K562 (cell line): ENCODE data around the genes DNM1L, SYT10 and PDZRN4.

DNA sequence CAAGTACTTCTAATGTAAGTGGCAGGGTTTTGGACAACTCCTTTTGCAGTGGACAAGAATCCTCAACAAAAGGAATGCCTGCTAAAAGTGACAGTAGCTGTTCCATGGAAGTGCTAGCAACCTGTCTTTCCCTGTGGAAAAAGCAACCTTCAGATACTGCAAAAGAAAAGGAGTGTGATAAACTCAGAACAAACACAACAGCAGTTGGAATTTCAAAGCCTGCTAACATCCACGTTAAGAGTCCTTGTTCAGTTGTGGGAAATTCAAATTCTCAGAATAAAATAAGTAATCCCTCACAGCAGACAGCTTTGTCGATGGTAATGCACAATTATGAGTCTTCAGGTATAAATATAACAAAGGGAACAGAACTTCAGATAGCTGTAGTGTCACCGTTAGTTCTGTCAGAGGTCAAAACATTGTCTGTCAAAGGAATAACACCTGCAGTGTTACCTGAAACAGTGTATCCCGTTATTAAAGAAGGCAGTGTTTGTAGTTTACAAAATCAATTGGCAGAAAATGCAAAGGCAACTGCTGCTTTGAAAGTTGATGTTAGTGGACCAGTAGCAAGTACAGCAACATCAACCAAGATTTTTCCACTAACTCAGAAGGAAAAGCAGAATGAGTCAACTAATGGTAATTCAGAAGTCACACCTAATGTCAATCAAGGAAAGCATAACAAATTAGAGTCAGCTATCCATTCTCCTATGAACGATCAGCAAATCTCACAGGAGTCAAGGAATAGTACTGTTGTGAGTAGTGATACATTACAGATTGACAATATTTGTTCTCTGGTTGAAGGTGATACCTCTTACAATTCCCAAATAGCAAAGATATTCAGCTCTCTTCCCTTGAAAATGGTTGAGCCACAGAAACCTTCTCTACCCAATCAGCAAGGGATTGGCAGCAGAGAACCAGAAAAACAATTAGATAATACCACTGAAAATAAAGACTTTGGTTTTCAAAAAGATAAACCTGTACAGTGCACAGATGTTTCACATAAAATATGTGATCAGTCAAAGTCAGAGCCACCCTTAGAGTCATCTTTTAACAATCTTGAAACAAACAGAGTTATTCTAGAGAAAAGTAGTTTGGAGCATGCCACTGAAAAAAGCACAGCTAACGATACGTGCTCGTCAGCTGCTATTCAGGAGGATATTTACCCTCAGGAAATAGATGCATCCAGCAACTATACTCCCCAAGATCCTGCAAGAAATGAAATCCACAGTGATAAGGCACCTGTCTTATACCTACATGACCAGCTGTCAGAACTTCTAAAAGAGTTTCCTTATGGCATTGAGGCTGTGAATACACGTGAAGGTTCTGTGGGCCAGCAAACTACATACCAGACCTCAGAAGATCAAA, 24.1 kb downstream of the RESF1 start:
- RAMPAGE, long total RNA = no peak
- RRBS = no CpG with 5 or more reads among the region's 9 CpGs
PRO-cap:
- standard = no peak
- CoPRO, capped RNA only, 2 experiments = no peak in any of the 2 experiments
- CoPRO, capped and uncapped RNA, 2 experiments = peak in 2 of 2 experiments; most common plus-strand start position 327 of the sequence (in 1)
- CoPRO, uncapped RNA only, 2 experiments = peak in 2 of 2 experiments; most common plus-strand start position 1,071 of the sequence (in 2)
CAGE:
- cytosol, long polyA plus RNA = no peak
- long polyA plus RNA = no peak
- nucleolus, long total RNA = no peak
- nucleus, long polyA plus RNA = no peak

- RAMPAGE, long total RNA = no peak
- RRBS = no CpG with 5 or more reads among the region's 8 CpGs
PRO-cap:
- standard = unidirectional peak, minus-strand start at chr12:32379823
- CoPRO, capped RNA only, 2 experiments = peak in 2 of 2 experiments; most common plus-strand start chr12:32379864 (in 1); most common minus-strand start chr12:32379823 (in 2)
- CoPRO, capped and uncapped RNA, 2 experiments = peak in 1 of 2 experiments; most common minus-strand start chr12:32379823 (in 1)
- CoPRO, uncapped RNA only, 2 experiments = no peak in any of the 2 experiments
CAGE:
- cytosol, long polyA plus RNA = no peak
- long polyA plus RNA = no peak
- nucleolus, long total RNA = no peak
- nucleus, long polyA plus RNA = no peak
These were observed 19.7 kb upstream of the FGD4 start for GRCh38 chr12:32379637-32380021.

DNA sequence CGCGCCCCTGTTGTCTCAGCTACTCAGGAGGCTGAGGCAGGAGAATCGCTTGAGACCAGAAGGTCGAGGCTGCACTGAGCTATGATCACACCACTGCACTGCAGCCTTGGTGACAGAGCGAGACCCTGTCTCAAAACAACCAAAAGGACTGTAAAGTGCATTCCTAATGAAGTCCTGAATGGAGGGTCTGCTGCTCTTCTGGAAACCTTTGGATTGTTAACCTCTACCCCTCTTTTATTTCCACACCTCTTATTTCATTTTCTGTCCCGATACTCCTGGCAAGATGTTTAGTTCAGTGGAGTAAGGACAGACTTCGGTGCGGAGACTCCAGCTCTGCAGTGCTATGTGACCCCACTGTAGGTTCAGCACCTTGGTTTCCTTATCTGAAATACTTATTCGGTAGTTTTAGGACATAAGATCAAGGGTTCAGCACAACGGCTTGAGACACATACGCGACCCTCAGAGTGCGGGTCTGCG, 663 bp upstream of the FGD4 start:
- RAMPAGE, long total RNA = no peak
- RRBS = no CpG with 5 or more reads among the region's 14 CpGs
PRO-cap:
- standard = no peak
- CoPRO, capped RNA only, 2 experiments = no peak in any of the 2 experiments
- CoPRO, capped and uncapped RNA, 2 experiments = no peak in any of the 2 experiments
- CoPRO, uncapped RNA only, 2 experiments = no peak in any of the 2 experiments
CAGE:
- cytosol, long polyA plus RNA = no peak
- long polyA plus RNA = no peak
- nucleolus, long total RNA = no peak
- nucleus, long polyA plus RNA = no peak

DNA sequence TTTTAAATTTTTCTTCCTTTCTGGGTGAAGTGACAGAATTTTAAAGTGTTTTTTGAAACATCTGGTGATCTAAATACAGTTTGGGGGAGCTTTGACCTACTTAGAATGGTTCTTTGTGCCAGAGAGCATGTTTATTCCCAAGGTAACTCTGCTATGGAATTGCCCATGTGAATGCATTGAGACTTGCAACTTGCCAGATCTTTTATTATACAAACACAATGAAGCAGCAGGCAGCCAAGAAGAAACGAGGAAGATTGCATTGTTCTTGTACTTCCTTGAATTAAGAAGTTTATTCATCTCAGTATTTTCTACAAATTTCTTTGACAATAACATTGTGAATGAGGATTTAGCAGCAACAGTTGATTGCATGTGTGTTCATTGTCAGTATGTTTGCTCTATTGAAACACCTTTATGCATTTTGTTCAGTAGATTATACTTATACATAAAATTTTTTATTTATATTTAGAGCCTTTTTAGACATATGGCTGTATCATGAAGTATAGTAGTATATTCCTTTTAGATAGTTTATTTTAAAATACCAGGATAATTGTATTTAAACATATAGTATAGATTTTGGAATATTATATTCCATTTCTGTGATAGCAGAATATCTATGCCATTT, 55.6 kb downstream of the FGD4 start:
- RAMPAGE, long total RNA = no peak
- RRBS = no CpG with 5 or more reads among the region's 1 CpG
PRO-cap:
- standard = no peak
- CoPRO, capped RNA only, 2 experiments = no peak in any of the 2 experiments
- CoPRO, capped and uncapped RNA, 2 experiments = no peak in any of the 2 experiments
- CoPRO, uncapped RNA only, 2 experiments = no peak in any of the 2 experiments
CAGE:
- cytosol, long polyA plus RNA = no peak
- long polyA plus RNA = no peak
- nucleolus, long total RNA = no peak
- nucleus, long polyA plus RNA = no peak

GRCh38 chr12:32586191-32586782, 92.8 kb upstream of the DNM1L start:
- RAMPAGE, long total RNA = no peak
- RRBS = no CpG with 5 or more reads among the region's 2 CpGs
PRO-cap:
- standard = no peak
- CoPRO, capped RNA only, 2 experiments = no peak in any of the 2 experiments
- CoPRO, capped and uncapped RNA, 2 experiments = no peak in any of the 2 experiments
- CoPRO, uncapped RNA only, 2 experiments = no peak in any of the 2 experiments
CAGE:
- cytosol, long polyA plus RNA = no peak
- long polyA plus RNA = no peak
- nucleolus, long total RNA = no peak
- nucleus, long polyA plus RNA = no peak

DNA sequence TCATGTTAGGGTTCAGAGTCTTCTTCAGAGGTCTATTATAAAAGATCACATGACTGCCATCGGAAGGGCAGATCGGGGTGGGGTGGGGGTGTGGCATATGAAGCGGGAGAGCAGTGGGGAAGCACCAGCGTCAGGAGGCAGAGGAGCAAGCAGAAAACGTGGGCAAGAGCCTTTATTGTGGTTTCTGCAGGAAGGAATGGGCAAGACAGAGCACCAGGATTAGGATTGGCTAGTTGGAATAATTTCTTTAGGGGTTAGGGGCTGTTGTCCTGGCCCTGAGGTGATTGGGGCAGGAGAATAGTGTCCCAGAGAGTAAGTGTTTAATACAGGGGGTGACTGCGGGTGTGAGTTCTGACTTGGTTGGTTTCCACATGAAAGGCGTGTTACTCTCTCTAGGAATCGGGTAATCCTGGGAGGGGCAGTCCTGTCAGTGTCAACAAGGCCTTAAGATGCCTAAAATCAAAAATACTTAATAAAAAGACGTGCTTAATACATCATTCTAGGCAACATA, 63.5 kb upstream of the DNM1L start:
- RAMPAGE, long total RNA = no peak
- RRBS = no CpG with 5 or more reads among the region's 9 CpGs
PRO-cap:
- standard = no peak
- CoPRO, capped RNA only, 2 experiments = no peak in any of the 2 experiments
- CoPRO, capped and uncapped RNA, 2 experiments = no peak in any of the 2 experiments
- CoPRO, uncapped RNA only, 2 experiments = no peak in any of the 2 experiments
CAGE:
- cytosol, long polyA plus RNA = no peak
- long polyA plus RNA = no peak
- nucleolus, long total RNA = no peak
- nucleus, long polyA plus RNA = no peak

DNA sequence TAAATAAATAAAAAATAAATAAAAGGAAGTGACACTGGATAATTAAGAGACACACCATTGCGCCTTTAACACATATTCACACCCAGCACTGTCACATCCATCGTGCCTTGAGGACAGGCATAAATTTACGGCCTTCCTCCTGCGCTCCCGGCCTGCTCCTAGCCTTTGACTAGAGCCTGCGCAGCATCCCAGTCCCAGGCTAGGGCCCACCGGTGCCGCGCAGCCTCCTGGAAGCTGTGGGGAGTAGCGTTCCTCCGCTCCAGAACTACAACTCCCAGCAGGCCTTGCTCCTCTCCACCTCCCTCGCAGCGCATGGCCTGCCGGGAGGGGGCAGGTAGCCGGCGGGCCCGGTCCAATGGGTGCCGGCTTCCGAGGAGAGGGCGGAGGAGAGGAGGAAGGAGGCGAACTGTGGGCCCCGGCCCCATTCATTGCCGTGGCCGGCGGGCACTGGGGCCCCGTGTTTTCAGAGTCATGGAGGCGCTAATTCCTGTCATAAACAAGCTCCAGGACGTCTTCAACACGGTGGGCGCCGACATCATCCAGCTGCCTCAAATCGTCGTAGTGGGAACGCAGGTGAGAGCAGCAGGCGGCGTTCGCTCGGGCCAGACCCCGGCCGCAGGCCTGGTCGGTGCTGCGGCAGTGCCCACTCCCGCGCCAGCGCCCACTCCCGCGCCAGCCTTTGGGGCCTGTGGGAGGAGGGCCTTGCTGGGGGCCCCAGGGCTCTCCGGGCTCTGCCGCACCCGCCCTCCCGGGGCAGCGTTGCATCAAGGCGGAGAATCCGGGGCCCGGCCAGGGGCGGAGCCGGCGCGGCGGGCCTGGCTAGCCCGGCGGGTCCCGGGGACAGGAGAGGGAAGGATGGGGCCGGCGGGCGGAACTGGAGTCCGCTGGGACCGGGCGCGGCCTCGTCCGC, at the start of gene DNM1L:
Gene DNM1L, plus strand, starts transcription at position 409 of the 910 bp plus-strand sequence.
- RAMPAGE, long total RNA = start-site peak on the plus strand centred at position 403 of the sequence, 64 bp wide, 583 and 298 reads in 2 replicates
- RRBS = 6% methylated on average over 6 of the region's 72 CpGs
PRO-cap:
- standard = bidirectional peak, plus-strand start at position 428 of the sequence, minus-strand start at position 160 of the sequence; bidirectional peak, plus-strand start at position 843 of the sequence, minus-strand start at position 690 of the sequence
- CoPRO, capped RNA only, 2 experiments = peak in 2 of 2 experiments; most common plus-strand start position 428 of the sequence (in 2); most common minus-strand start position 160 of the sequence (in 2)
- CoPRO, capped and uncapped RNA, 2 experiments = peak in 2 of 2 experiments; most common plus-strand start position 428 of the sequence (in 2); most common minus-strand start position 152 of the sequence (in 1)
- CoPRO, uncapped RNA only, 2 experiments = peak in 2 of 2 experiments; most common plus-strand start position 441 of the sequence (in 2); most common minus-strand start position 127 of the sequence (in 1)
CAGE:
- cytosol, long polyA plus RNA = start-site peak on the plus strand centred at position 407 of the sequence, 50 bp wide, 997 and 394 reads in 2 replicates
- long polyA plus RNA = start-site peak on the plus strand centred at position 397 of the sequence, 70 bp wide, 497 and 866 reads in 2 replicates
- nucleolus, long total RNA = no peak
- nucleus, long polyA plus RNA = start-site peak on the plus strand centred at position 407 of the sequence, 46 bp wide, 468 and 548 reads in 2 replicates

DNA sequence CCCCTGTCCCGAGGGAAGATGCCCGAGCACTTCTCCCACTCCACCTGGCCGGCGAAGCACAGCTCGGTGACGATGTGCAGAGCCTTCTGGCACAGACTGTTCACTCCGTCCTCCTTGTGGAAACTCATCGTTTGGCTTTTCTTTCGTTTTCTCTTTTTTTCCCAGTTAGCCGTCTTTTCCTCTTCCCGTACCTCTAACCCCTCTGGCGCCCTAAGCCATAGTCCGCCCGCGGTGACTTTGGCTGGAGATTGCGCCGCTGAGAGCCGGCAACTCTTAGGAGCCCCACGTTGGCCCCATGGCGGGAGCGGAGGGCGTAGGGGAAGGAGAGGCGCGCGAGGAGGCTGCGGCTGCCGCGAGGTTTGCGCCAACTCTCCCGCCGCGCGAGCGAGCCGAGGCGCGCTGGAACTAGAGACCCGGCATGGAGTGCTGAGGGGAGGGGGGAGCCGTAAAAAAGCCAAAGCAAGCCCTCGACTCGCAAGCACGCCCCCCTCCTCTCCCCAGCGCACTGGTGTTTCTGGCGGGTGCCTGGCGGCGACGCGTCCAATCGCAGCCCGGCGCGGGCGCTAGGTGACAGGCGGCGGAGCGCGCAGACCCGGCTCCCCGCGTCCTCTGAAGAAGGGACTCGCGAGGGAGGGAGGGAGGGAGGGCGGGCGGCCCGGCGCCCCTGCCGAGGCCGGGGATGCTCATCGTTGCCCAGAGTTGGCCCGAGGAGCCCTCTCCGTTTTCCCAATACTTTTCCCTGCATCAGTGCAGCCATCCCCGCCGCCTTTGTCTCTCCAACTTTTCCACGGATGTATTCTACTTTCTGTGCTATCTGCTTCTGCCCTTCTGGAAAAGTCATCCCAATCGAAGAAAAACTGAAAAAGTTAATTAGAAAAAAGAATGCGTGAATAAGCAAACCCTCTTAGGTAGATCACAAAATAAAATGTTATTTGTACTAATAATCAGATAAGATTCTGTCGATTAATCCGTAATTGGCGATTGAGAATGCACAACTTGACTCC, at the start of gene SYT10:
Gene SYT10, minus strand, starts transcription at position 425 of the 1,004 bp plus-strand sequence.
- RAMPAGE, long total RNA = start-site peak on the minus strand centred at position 405 of the sequence, 190 bp wide, 377 and 151 reads in 2 replicates
- RRBS = 44% methylated on average over 11 of the region's 79 CpGs
PRO-cap:
- standard = bidirectional peak, plus-strand start at position 543 of the sequence, minus-strand start at position 516 of the sequence
- CoPRO, capped RNA only, 2 experiments = peak in 2 of 2 experiments; most common plus-strand start position 566 of the sequence (in 2); most common minus-strand start position 425 of the sequence (in 2)
- CoPRO, capped and uncapped RNA, 2 experiments = peak in 1 of 2 experiments; most common plus-strand start position 385 of the sequence (in 1); most common minus-strand start position 315 of the sequence (in 1)
- CoPRO, uncapped RNA only, 2 experiments = no peak in any of the 2 experiments
CAGE:
- cytosol, long polyA plus RNA = no peak
- long polyA plus RNA = no peak
- nucleolus, long total RNA = no peak
- nucleus, long polyA plus RNA = no peak

- RAMPAGE, long total RNA = no peak
PRO-cap:
- standard = no peak
- CoPRO, capped RNA only, 2 experiments = no peak in any of the 2 experiments
- CoPRO, capped and uncapped RNA, 2 experiments = no peak in any of the 2 experiments
- CoPRO, uncapped RNA only, 2 experiments = no peak in any of the 2 experiments
CAGE:
- cytosol, long polyA plus RNA = no peak
- long polyA plus RNA = no peak
- nucleolus, long total RNA = no peak
- nucleus, long polyA plus RNA = no peak
These were observed 23.7 kb downstream of the CPNE8 start for GRCh38 chr12:38881817-38882052.

- RAMPAGE, long total RNA = no peak
- RRBS = no CpG with 5 or more reads among the region's 4 CpGs
PRO-cap:
- standard = no peak
- CoPRO, capped RNA only, 2 experiments = no peak in any of the 2 experiments
- CoPRO, capped and uncapped RNA, 2 experiments = no peak in any of the 2 experiments
- CoPRO, uncapped RNA only, 2 experiments = no peak in any of the 2 experiments
CAGE:
- cytosol, long polyA plus RNA = no peak
- long polyA plus RNA = no peak
- nucleolus, long total RNA = no peak
- nucleus, long polyA plus RNA = no peak
These were observed 78.0 kb upstream of the CPNE8 start for GRCh38 chr12:38983415-38983725.

DNA sequence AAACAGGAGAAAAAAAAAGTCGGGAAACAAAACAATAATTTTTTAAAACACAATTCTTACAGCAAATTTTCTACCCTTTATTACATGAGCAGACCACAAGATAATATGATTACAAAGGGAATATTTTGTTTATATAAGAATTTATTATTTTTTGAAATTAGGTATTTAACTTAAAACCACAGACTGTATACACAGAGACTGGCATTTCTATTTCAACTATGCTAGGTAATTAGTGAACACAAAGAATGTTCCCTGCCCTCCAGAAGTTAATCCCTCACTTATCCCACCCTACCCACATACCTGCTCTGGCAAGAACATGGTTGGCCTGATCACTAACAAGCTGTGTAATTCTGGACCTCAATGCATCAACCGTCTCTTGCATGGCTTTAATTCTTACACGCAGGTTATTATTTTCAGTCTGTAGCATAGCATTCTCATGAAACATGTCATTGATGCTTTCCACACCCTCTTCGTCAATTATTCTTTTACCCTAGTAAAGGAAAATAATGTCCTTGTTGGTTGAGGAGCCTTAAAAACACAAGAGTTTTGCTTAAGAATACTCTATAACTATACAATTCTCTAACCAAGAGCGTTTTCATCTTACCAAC, 85.9 kb downstream of the KIF21A start:
- RAMPAGE, long total RNA = no peak
- RRBS = no CpG with 5 or more reads among the region's 5 CpGs
PRO-cap:
- standard = no peak
- CoPRO, capped RNA only, 2 experiments = no peak in any of the 2 experiments
- CoPRO, capped and uncapped RNA, 2 experiments = no peak in any of the 2 experiments
- CoPRO, uncapped RNA only, 2 experiments = no peak in any of the 2 experiments
CAGE:
- cytosol, long polyA plus RNA = no peak
- long polyA plus RNA = no peak
- nucleolus, long total RNA = no peak
- nucleus, long polyA plus RNA = no peak

DNA sequence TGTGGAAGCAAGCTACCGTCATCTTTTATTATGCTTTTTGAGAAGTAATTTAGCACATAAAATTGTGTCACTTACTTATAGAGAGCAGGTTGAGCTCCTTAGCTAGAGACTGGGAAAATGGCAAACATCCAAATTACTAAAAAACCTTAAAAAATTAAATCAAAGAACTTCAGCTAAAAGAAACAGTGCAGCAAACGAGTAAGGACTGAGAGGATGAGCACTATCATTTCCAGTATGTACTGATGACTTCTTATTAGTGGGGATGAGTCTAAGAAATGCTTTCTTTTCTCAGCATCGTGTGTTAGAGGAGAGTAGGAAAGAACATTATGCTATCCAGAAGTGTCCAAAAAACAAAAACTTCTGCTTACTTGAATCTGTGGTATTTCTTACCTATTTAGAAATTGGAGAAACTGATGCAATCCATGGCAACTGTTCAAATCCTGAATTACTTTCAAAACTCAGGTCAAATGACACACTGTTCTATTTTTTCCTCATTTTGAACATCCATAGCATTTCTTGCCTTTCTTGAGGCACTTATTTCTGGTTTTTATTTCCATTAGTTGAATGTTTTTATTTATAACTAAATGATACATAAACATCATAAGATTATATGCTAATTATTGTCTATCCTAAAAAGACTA, 23.7 kb downstream of the ABCD2 start:
- RAMPAGE, long total RNA = no peak
- RRBS = no CpG with 5 or more reads among the region's 3 CpGs
PRO-cap:
- standard = no peak
- CoPRO, capped RNA only, 2 experiments = no peak in any of the 2 experiments
- CoPRO, capped and uncapped RNA, 2 experiments = no peak in any of the 2 experiments
- CoPRO, uncapped RNA only, 2 experiments = no peak in any of the 2 experiments
CAGE:
- cytosol, long polyA plus RNA = no peak
- long polyA plus RNA = no peak
- nucleolus, long total RNA = no peak
- nucleus, long polyA plus RNA = no peak

GRCh38 chr12:39628764-39629251, 2.8 kb downstream of the C12orf40 start:
- RAMPAGE, long total RNA = no peak
- RRBS = no CpG with 5 or more reads among the region's 1 CpG
PRO-cap:
- standard = no peak
- CoPRO, capped RNA only, 2 experiments = no peak in any of the 2 experiments
- CoPRO, capped and uncapped RNA, 2 experiments = no peak in any of the 2 experiments
- CoPRO, uncapped RNA only, 2 experiments = no peak in any of the 2 experiments
CAGE:
- cytosol, long polyA plus RNA = no peak
- long polyA plus RNA = no peak
- nucleolus, long total RNA = no peak
- nucleus, long polyA plus RNA = no peak

GRCh38 chr12:39812369-39812782, 186.4 kb downstream of the C12orf40 start:
- RAMPAGE, long total RNA = no peak
- RRBS = no CpG with 5 or more reads among the region's 10 CpGs
PRO-cap:
- standard = no peak
- CoPRO, capped RNA only, 2 experiments = no peak in any of the 2 experiments
- CoPRO, capped and uncapped RNA, 2 experiments = no peak in any of the 2 experiments
- CoPRO, uncapped RNA only, 2 experiments = no peak in any of the 2 experiments
CAGE:
- cytosol, long polyA plus RNA = no peak
- long polyA plus RNA = no peak
- nucleolus, long total RNA = no peak
- nucleus, long polyA plus RNA = start-site peak on the minus strand at chr12:39812424-39812515, 7 and 6 reads in 2 replicates

DNA sequence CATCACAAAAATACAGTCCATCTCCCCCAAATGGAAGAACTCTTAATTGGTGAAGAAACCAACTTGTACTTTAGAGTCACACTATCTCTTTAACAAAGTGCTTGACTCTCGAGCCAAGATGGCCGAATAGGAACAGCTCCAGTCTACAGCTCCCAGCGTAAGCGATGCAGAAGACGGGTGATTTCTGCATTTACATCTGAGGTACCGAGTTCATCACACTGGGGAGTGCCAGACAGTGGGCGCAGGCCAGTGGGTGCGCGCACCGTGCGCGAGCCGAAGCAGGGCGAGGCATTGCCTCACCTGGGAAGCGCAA, 127.7 kb downstream of the SLC2A13 start:
- RAMPAGE, long total RNA = no peak
- RRBS = no CpG with 5 or more reads among the region's 15 CpGs
PRO-cap:
- standard = unidirectional peak, plus-strand start at position 105 of the sequence
- CoPRO, capped RNA only, 2 experiments = peak in 2 of 2 experiments; most common plus-strand start position 105 of the sequence (in 2); most common minus-strand start position 91 of the sequence (in 1)
- CoPRO, capped and uncapped RNA, 2 experiments = no peak in any of the 2 experiments
- CoPRO, uncapped RNA only, 2 experiments = no peak in any of the 2 experiments
CAGE:
- cytosol, long polyA plus RNA = no peak
- long polyA plus RNA = no peak
- nucleolus, long total RNA = no peak
- nucleus, long polyA plus RNA = no peak

- RAMPAGE, long total RNA = no peak
- RRBS = no CpG with 5 or more reads among the region's 2 CpGs
PRO-cap:
- standard = no peak
- CoPRO, capped RNA only, 2 experiments = no peak in any of the 2 experiments
- CoPRO, capped and uncapped RNA, 2 experiments = no peak in any of the 2 experiments
- CoPRO, uncapped RNA only, 2 experiments = no peak in any of the 2 experiments
CAGE:
- cytosol, long polyA plus RNA = no peak
- long polyA plus RNA = no peak
- nucleolus, long total RNA = no peak
- nucleus, long polyA plus RNA = no peak
These were observed 16.1 kb upstream of the LRRK2 start for GRCh38 chr12:40208767-40209059.

DNA sequence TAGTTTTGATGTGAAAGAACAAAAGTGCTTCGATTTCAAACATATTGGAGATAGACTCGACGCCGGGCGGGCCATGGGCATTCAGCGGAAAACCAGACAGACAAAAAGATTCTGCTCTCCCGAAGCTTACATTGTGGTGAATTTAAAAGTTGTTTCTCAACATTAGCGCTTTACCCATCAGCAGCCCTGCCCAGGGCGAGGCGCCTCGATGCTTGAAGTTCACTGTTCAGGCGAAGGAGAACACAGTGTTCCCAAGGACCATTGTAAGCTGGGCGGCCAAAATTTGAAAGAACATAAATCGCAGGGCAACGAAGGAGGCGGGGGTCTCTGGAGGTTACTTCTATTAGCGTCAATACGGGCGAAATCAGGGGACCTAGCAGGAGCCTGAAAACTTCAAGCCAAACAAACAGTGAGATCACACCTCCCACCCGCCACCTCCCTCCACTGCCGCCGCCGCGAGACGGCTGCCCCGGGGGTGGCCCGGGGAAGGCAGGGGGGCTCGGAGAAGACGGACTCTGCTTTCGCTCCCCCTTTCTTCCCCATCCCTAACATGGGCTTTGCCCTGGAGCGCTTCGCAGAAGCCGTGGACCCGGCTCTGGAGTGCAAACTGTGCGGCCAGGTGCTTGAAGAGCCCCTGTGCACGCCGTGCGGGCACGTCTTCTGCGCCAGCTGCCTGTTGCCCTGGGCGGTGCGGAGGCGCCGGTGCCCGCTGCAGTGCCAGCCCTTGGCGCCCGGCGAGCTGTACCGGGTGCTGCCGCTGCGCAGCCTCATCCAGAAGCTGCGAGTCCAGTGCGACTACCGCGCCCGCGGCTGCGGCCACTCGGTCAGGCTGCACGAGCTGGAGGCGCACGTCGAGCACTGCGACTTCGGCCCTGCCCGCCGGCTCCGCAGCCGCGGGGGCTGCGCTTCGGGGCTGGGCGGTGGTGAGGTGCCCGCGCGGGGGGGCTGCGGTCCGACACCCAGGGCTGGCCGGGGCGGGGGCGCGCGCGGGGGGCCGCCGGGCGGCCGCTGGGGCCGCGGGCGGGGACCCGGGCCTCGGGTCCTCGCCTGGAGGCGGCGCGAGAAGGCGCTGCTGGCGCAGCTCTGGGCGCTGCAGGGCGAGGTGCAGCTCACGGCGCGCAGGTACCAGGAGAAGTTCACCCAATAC, at the start of gene PDZRN4:
Gene PDZRN4, plus strand, starts transcription at position 415 of the 1,147 bp plus-strand sequence.
- RAMPAGE, long total RNA = no peak
- RRBS = 11% methylated on average over 10 of the region's 104 CpGs
PRO-cap:
- standard = no peak
- CoPRO, capped RNA only, 2 experiments = no peak in any of the 2 experiments
- CoPRO, capped and uncapped RNA, 2 experiments = no peak in any of the 2 experiments
- CoPRO, uncapped RNA only, 2 experiments = no peak in any of the 2 experiments
CAGE:
- cytosol, long polyA plus RNA = no peak
- long polyA plus RNA = no peak
- nucleolus, long total RNA = no peak
- nucleus, long polyA plus RNA = no peak

- RAMPAGE, long total RNA = no peak
- RRBS = no CpG with 5 or more reads among the region's 11 CpGs
PRO-cap:
- standard = unidirectional peak, minus-strand start at chr12:42145443
- CoPRO, capped RNA only, 2 experiments = no peak in any of the 2 experiments
- CoPRO, capped and uncapped RNA, 2 experiments = peak in 1 of 2 experiments; most common minus-strand start chr12:42145447 (in 1)
- CoPRO, uncapped RNA only, 2 experiments = no peak in any of the 2 experiments
CAGE:
- cytosol, long polyA plus RNA = no peak
- long polyA plus RNA = no peak
- nucleolus, long total RNA = no peak
- nucleus, long polyA plus RNA = no peak
These were observed 560 bp upstream of the GXYLT1 start for GRCh38 chr12:42145177-42145690.